Measurements from ENCODE around the genes PRDM8 and CFAP299.

GRCh38 chr4:78552787-78553374 lies 1.3 kb downstream of the ANXA3 start:
- RAMPAGE, long total RNA, result no peak
- RRBS, result no CpG with 5 or more reads among the region's 7 CpGs
PRO-cap:
- standard, result no peak
- CoPRO, capped RNA only, 2 experiments, result no peak in any of the 2 experiments
- CoPRO, capped and uncapped RNA, 2 experiments, result no peak in any of the 2 experiments
- CoPRO, uncapped RNA only, 2 experiments, result no peak in any of the 2 experiments
CAGE:
- cytosol, long polyA plus RNA, result no peak
- long polyA plus RNA, result no peak
- nucleolus, long total RNA, result no peak
- nucleus, long polyA plus RNA, result no peak

DNA sequence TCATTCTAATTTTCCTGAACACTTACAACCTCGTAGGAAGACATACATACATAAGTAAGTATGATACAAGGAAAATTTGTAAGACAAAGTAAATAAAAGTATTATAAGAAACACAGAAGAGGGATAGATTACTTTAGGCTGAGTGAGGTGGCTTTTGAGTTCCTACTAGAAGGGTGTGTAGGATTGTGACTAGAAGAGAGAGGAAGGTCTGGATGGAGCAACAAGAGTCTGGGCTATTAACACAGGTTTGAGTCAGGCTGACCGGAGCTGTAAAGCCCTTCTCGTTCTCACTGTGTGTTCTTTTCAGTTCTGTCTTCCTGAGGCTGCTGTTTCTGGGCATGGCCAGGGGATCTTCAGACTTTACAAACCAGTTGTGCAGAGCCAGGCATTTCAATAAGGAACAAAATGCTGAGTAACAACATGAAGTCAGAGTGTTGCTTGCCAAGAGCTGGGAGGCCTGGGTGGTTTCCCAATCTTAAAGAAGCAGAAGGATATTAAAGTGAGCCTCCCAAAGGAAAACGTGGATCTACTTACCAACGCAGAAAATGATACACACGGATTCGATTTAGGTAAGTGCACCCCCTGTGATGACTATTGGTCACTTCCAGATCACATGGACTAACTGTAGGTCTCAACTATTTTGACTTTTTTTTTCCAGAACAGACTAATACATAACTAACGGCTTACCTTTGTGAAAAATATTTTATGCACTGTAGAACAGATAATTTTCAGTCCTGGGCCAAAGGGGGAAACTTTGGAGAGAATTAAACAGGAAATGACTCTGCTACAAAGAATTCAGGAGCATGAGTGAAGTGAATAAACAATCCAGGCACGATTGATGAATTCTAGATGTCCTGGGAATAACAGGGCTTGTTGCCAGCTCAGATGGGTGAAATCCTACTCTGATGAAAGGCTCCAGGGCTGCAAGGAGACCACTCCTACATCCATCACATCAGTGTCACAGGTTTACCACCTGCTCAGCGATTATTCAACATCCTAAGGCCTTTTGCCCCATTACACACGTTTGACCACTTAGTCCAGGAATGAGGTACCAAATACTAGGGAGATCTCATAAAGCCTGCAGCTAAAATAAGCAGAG lies 94.5 kb downstream of the ANXA3 start:
- RAMPAGE, long total RNA, result no peak
- RRBS, result no CpG with 5 or more reads among the region's 11 CpGs
PRO-cap:
- standard, result unidirectional peak, plus-strand start at position 192 of the sequence; unidirectional peak, plus-strand start at position 239 of the sequence; bidirectional peak, plus-strand start at position 429 of the sequence, minus-strand start at position 395 of the sequence; unidirectional peak, minus-strand start at position 546 of the sequence
- CoPRO, capped RNA only, 2 experiments, result peak in 2 of 2 experiments; most common plus-strand start position 300 of the sequence (in 1); most common minus-strand start position 191 of the sequence (in 1)
- CoPRO, capped and uncapped RNA, 2 experiments, result peak in 1 of 2 experiments; most common minus-strand start position 550 of the sequence (in 1)
- CoPRO, uncapped RNA only, 2 experiments, result no peak in any of the 2 experiments
CAGE:
- cytosol, long polyA plus RNA, result start-site peak on the plus strand centred at position 190 of the sequence, 67 bp wide, 16 and 33 reads in 2 replicates
- long polyA plus RNA, result start-site peak on the plus strand centred at position 193 of the sequence, 18 bp wide, 13 and 15 reads in 2 replicates
- nucleolus, long total RNA, result no peak
- nucleus, long polyA plus RNA, result no peak

GRCh38 chr4:78657844-78658438 lies 106.4 kb downstream of the ANXA3 start:
- RAMPAGE, long total RNA, result no peak
- RRBS, result no CpG with 5 or more reads among the region's 4 CpGs
PRO-cap:
- standard, result unidirectional peak, minus-strand start at chr4:78658148; bidirectional peak, plus-strand start at chr4:78658234, minus-strand start at chr4:78658148
- CoPRO, capped RNA only, 2 experiments, result peak in 1 of 2 experiments; most common plus-strand start chr4:78658234 (in 1); most common minus-strand start chr4:78658148 (in 1)
- CoPRO, capped and uncapped RNA, 2 experiments, result no peak in any of the 2 experiments
- CoPRO, uncapped RNA only, 2 experiments, result no peak in any of the 2 experiments
CAGE:
- cytosol, long polyA plus RNA, result no peak
- long polyA plus RNA, result no peak
- nucleolus, long total RNA, result no peak
- nucleus, long polyA plus RNA, result no peak

DNA sequence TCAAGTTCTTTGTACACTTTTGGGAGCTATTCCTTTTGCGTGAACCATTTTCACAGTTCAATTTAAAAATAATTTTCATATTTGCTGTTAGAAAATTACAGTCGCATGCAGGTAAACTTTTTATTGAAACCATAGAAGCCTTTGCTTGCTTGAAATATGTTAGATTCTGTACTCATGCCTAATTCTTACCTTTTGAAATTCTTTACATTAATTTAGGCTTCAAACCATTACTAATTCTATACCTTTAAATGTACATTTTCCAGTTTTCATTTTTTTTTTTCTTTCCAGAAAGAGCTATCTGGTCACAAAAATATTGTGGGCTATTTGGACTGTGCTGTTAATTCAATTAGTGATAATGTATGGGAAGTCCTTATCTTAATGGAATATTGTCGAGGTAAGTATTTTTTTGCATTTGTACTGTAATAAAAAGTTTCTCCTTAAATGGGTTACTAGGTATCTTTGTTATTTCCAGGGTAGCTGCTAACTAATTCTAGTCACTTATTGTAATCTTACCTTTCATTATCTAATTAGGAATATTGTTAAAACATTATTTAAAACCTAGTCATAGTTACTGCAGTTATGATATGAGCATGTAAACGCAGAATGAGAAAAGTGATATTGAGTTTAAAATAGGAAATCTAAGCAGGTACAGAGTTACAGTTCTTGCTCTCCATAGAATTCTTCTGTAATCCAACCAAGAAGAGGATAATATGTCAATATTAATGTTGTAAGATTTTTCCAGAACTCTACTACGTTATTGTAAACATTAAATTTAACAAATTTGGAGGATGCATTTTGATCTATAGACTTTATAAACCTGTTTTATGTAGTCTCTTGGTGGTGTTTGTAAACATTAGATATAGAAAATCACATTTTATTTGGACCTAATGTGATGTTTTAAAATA lies 57.4 kb downstream of the BMP2K start:
- RAMPAGE, long total RNA, result no peak
- RRBS, result no CpG with 5 or more reads among the region's 5 CpGs
PRO-cap:
- standard, result no peak
- CoPRO, capped RNA only, 2 experiments, result no peak in any of the 2 experiments
- CoPRO, capped and uncapped RNA, 2 experiments, result no peak in any of the 2 experiments
- CoPRO, uncapped RNA only, 2 experiments, result peak in 2 of 2 experiments; most common plus-strand start position 313 of the sequence (in 1)
CAGE:
- cytosol, long polyA plus RNA, result no peak
- long polyA plus RNA, result no peak
- nucleolus, long total RNA, result no peak
- nucleus, long polyA plus RNA, result no peak

DNA sequence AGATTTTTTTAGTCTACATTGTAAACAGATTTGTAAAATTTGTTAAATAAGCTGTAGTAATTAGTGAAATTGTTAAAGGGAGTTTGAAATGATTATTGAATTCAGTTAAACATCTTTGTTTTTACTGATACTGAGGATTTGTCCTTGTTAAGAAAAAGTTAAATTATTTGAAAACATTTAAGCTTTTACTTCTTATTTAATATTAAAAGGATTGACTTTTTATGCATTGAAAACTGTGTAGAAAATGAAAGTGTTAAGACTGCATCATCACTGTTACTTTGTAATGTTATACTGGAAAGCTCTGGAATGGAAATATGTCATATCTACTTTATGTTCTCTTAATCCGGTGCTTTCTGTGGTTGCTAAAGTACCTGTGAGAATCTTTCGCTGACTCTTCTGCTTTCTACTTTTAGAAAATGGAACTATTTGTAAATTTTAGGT lies 69.1 kb downstream of the BMP2K start:
- RAMPAGE, long total RNA, result no peak
- RRBS, result no CpG with 5 or more reads among the region's 2 CpGs
PRO-cap:
- standard, result no peak
- CoPRO, capped RNA only, 2 experiments, result no peak in any of the 2 experiments
- CoPRO, capped and uncapped RNA, 2 experiments, result peak in 1 of 2 experiments; most common plus-strand start position 329 of the sequence (in 1)
- CoPRO, uncapped RNA only, 2 experiments, result peak in 1 of 2 experiments; most common plus-strand start position 63 of the sequence (in 1)
CAGE:
- cytosol, long polyA plus RNA, result no peak
- long polyA plus RNA, result no peak
- nucleolus, long total RNA, result no peak
- nucleus, long polyA plus RNA, result no peak

DNA sequence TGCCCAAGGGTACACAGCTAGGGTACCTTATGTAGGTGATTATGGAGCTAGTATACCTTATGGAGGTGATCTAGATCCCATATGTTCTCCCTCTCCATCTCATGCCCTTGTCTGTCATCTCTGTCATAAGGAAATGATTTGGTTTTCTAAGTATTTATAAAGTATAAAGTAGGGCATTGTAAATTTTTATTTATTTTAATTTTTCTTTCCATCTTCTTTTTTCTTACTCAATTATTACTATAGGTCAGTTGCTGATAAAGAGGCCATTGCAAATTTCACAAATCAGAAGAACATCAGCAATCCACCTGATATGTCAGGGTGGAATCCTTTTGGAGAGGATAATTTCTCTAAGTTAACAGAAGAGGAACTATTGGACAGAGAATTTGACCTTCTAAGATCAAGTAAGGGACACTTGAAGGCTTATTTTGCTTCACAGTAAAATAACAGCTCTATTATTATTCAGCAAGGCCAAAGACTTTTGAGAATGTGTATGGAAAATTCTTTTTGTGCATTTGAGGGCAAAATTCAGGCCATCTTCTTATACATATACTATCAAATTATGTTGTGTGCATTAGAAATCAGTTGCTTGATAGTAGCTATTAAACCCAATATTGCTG lies 60.6 kb downstream of the PAQR3 start:
- RAMPAGE, long total RNA, result no peak
PRO-cap:
- standard, result no peak
- CoPRO, capped RNA only, 2 experiments, result no peak in any of the 2 experiments
- CoPRO, capped and uncapped RNA, 2 experiments, result no peak in any of the 2 experiments
- CoPRO, uncapped RNA only, 2 experiments, result peak in 2 of 2 experiments; most common plus-strand start position 82 of the sequence (in 1)
CAGE:
- cytosol, long polyA plus RNA, result no peak
- long polyA plus RNA, result no peak
- nucleolus, long total RNA, result no peak
- nucleus, long polyA plus RNA, result no peak

DNA sequence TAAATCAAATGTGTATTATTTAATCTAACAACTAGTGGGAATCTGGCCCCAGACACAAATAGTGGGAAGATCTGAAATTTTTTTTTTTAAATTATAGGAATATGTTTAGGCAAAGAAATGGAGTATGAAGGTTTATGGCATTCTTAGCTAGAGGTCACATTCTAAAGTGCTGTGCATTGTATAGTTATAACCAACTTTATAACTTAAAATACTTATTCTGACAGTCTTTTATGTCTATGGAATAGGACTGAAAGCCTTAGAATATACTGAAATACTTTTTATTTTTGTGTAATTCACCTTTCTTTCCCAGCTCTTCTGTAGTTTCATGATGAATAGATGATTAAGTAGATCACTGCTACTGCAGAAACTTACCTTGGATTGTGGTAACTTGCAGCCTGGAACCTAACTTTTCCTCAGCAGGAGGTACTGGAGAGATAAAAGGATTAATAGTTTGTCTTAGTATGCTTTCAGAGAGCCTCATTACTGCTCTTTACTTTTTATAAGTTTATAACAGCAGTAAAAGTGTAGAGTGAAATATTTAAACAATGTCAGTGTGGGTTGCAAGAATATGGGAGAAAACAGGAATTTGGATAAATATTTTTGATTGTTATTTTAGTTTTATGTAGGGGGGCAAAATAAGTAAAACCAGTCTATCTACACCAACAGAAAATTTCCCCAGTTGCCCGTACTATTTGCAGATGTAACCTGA lies 33.3 kb downstream of the PAQR3 start:
- RAMPAGE, long total RNA, result no peak
- RRBS, result no CpG with 5 or more reads among the region's 1 CpG
PRO-cap:
- standard, result no peak
- CoPRO, capped RNA only, 2 experiments, result no peak in any of the 2 experiments
- CoPRO, capped and uncapped RNA, 2 experiments, result peak in 1 of 2 experiments; most common plus-strand start position 446 of the sequence (in 1)
- CoPRO, uncapped RNA only, 2 experiments, result peak in 2 of 2 experiments; most common plus-strand start position 89 of the sequence (in 1); most common minus-strand start position 126 of the sequence (in 1)
CAGE:
- cytosol, long polyA plus RNA, result no peak
- long polyA plus RNA, result no peak
- nucleolus, long total RNA, result no peak
- nucleus, long polyA plus RNA, result no peak

- RAMPAGE, long total RNA, result no peak
- RRBS, result no CpG with 5 or more reads among the region's 3 CpGs
PRO-cap:
- standard, result unidirectional peak, plus-strand start at chr4:78915762
- CoPRO, capped RNA only, 2 experiments, result peak in 2 of 2 experiments; most common plus-strand start chr4:78915507 (in 1); most common minus-strand start chr4:78915218 (in 1)
- CoPRO, capped and uncapped RNA, 2 experiments, result no peak in any of the 2 experiments
- CoPRO, uncapped RNA only, 2 experiments, result peak in 2 of 2 experiments; most common plus-strand start chr4:78915342 (in 1); most common minus-strand start chr4:78915567 (in 2)
CAGE:
- cytosol, long polyA plus RNA, result no peak
- long polyA plus RNA, result no peak
- nucleolus, long total RNA, result no peak
- nucleus, long polyA plus RNA, result start-site peak on the plus strand at chr4:78915409-78915607, 91 and 24 reads in 2 replicates; start-site peak on the plus strand at chr4:78915780-78915845, 100 and 86 reads in 2 replicates
These were observed 23.9 kb downstream of the PAQR3 start for GRCh38 chr4:78915170-78915971.

- RAMPAGE, long total RNA, result no peak
- RRBS, result no CpG with 5 or more reads among the region's 3 CpGs
PRO-cap:
- standard, result no peak
- CoPRO, capped RNA only, 2 experiments, result peak in 1 of 2 experiments; most common plus-strand start chr4:78916561 (in 1); most common minus-strand start chr4:78916424 (in 1)
- CoPRO, capped and uncapped RNA, 2 experiments, result peak in 2 of 2 experiments; most common plus-strand start chr4:78916521 (in 2); most common minus-strand start chr4:78916921 (in 1)
- CoPRO, uncapped RNA only, 2 experiments, result peak in 2 of 2 experiments; most common plus-strand start chr4:78916399 (in 1); most common minus-strand start chr4:78916424 (in 1)
CAGE:
- cytosol, long polyA plus RNA, result no peak
- long polyA plus RNA, result no peak
- nucleolus, long total RNA, result no peak
- nucleus, long polyA plus RNA, result no peak
These were observed 22.7 kb downstream of the PAQR3 start for GRCh38 chr4:78916308-78917240.

DNA sequence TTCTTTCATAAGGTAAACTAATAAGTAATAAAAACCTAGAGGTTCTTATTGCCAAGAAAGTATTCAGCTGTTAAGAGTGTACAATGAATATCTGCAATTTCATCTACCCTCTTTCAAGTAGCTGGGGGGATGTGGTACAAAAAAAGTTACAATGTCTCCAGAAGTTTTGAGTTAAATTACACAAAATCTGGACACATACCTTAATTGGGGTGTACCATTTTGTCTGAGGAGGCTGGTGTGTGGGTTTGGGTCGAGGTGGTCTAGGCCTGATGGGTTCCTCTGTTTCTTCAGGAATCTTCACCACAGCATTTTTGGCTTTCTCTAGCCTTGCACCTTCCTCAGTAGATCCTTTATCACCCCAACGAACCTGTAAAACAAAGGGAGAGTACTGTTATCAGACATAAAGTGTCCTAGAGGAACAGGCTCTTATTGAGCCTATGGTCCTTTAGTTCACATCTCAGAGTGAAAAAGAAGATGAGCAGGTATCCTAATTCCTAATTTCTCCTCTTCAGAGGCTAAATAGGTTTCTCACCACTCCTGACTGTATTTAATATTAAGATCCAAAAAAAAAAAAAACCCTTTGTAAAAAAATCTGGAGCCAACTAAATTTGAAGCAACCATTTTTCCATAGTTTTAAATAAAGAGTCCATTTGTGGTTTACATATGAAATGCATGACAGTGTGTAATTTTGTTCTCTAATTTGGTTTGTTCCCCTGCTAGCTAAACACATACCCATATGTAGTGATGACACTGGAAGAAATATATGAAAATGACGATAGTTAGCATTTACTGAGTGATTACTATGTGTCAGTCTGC lies 95.0 kb downstream of the ANTXR2 start:
- RAMPAGE, long total RNA, result no peak
- RRBS, result no CpG with 5 or more reads among the region's 3 CpGs
PRO-cap:
- standard, result no peak
- CoPRO, capped RNA only, 2 experiments, result no peak in any of the 2 experiments
- CoPRO, capped and uncapped RNA, 2 experiments, result no peak in any of the 2 experiments
- CoPRO, uncapped RNA only, 2 experiments, result peak in 2 of 2 experiments; most common minus-strand start position 402 of the sequence (in 1)
CAGE:
- cytosol, long polyA plus RNA, result no peak
- long polyA plus RNA, result no peak
- nucleolus, long total RNA, result no peak
- nucleus, long polyA plus RNA, result no peak

- RAMPAGE, long total RNA, result no peak
- RRBS, result 96% methylated on average over 6 of the region's 46 CpGs
PRO-cap:
- standard, result no peak
- CoPRO, capped RNA only, 2 experiments, result no peak in any of the 2 experiments
- CoPRO, capped and uncapped RNA, 2 experiments, result no peak in any of the 2 experiments
- CoPRO, uncapped RNA only, 2 experiments, result no peak in any of the 2 experiments
CAGE:
- cytosol, long polyA plus RNA, result no peak
- long polyA plus RNA, result no peak
- nucleolus, long total RNA, result no peak
- nucleus, long polyA plus RNA, result no peak
These were observed at the start of gene PRDM8 for GRCh38 chr4:80196869-80197718. TSS of gene PRDM8 (plus strand) at chr4:80197503.

DNA sequence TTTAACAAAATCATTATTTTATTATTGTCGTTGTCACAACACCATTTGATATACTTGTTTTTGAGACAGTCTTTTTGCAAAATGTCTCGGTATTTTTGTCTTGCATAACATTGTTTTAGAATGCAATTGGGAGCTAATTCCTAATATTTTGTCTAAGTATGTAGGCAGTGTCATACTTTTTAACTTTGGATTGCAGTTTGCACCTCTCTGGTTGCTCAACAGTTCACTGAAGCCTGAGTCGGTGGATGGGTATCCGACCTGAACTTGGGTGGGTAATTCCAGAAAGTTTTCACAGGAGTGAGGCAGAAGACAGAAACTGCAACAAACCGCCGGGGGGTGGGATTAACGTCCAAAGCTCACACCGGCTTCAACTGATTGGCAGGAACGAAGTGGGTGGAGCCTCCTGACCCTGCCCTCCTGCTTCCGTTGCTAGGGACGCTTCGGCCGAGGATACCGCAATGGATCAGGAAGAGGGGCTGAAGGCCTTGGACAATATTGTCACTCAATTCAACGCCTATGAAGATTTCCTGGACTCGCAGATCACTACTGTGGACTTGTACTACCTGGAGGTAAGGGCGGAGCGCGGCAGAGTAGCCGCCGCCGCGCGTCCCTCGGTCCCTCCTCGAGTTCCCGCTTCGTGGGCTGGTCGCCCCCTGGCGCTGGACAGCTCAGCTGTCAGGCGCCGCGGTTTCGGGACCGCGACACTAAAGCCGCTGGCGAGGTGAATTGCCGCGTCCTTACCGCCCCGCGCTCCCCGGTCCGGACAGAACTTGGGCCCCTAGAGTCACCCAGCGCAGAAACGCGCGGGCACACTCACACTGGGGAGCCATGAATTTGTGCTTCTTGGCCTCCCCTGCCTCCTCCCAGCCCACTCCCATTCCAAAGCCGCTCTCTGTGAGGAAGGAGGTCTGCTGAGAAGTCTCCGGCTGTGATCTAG lies at the start of gene CFAP299:
Gene CFAP299 (plus strand): TSS at position 420 of the 937 bp plus-strand sequence.
- RAMPAGE, long total RNA, result no peak
- RRBS, result no CpG with 5 or more reads among the region's 51 CpGs
PRO-cap:
- standard, result bidirectional peak, plus-strand start at position 420 of the sequence, minus-strand start at position 291 of the sequence; bidirectional peak, plus-strand start at position 794 of the sequence, minus-strand start at position 629 of the sequence
- CoPRO, capped RNA only, 2 experiments, result no peak in any of the 2 experiments
- CoPRO, capped and uncapped RNA, 2 experiments, result no peak in any of the 2 experiments
- CoPRO, uncapped RNA only, 2 experiments, result no peak in any of the 2 experiments
CAGE:
- cytosol, long polyA plus RNA, result no peak
- long polyA plus RNA, result no peak
- nucleolus, long total RNA, result no peak
- nucleus, long polyA plus RNA, result no peak

GRCh38 chr4:80492762-80493294 lies 157.3 kb downstream of the CFAP299 start:
- RAMPAGE, long total RNA, result no peak
- RRBS, result no CpG with 5 or more reads among the region's 2 CpGs
PRO-cap:
- standard, result no peak
- CoPRO, capped RNA only, 2 experiments, result no peak in any of the 2 experiments
- CoPRO, capped and uncapped RNA, 2 experiments, result no peak in any of the 2 experiments
- CoPRO, uncapped RNA only, 2 experiments, result no peak in any of the 2 experiments
CAGE:
- cytosol, long polyA plus RNA, result no peak
- long polyA plus RNA, result no peak
- nucleolus, long total RNA, result no peak
- nucleus, long polyA plus RNA, result no peak

DNA sequence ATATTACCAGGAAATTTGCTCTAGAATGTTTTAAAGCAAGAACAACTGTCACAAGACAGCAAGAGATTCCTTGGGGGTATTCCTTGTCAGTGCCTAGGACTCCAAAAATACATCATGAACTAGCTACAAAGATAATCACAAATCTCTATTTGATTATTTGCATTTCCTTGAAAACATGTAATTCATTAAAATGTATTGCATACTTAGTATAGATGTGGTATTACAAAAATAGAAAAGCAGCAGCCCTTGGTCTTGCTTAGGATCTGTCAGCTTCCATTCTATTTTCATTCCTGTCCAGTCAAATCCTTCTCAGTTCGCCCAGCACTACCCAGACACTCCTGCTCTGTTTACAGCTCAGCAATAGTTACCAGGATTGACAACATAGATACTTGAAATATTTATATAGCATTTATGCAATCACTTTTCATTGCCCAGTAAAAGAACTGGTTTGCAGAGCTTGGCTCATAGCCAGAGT lies 9.2 kb upstream of the BMP3 start:
- RAMPAGE, long total RNA, result no peak
- RRBS, result no CpG with 5 or more reads among the region's 1 CpG
PRO-cap:
- standard, result no peak
- CoPRO, capped RNA only, 2 experiments, result no peak in any of the 2 experiments
- CoPRO, capped and uncapped RNA, 2 experiments, result no peak in any of the 2 experiments
- CoPRO, uncapped RNA only, 2 experiments, result no peak in any of the 2 experiments
CAGE:
- cytosol, long polyA plus RNA, result no peak
- long polyA plus RNA, result no peak
- nucleolus, long total RNA, result no peak
- nucleus, long polyA plus RNA, result no peak

GRCh38 chr4:81472755-81473587 lies 1.3 kb upstream of the RASGEF1B start:
- RAMPAGE, long total RNA, result no peak
- RRBS, result no CpG with 5 or more reads among the region's 10 CpGs
PRO-cap:
- standard, result no peak
- CoPRO, capped RNA only, 2 experiments, result no peak in any of the 2 experiments
- CoPRO, capped and uncapped RNA, 2 experiments, result no peak in any of the 2 experiments
- CoPRO, uncapped RNA only, 2 experiments, result no peak in any of the 2 experiments
CAGE:
- cytosol, long polyA plus RNA, result no peak
- long polyA plus RNA, result no peak
- nucleolus, long total RNA, result no peak
- nucleus, long polyA plus RNA, result no peak

DNA sequence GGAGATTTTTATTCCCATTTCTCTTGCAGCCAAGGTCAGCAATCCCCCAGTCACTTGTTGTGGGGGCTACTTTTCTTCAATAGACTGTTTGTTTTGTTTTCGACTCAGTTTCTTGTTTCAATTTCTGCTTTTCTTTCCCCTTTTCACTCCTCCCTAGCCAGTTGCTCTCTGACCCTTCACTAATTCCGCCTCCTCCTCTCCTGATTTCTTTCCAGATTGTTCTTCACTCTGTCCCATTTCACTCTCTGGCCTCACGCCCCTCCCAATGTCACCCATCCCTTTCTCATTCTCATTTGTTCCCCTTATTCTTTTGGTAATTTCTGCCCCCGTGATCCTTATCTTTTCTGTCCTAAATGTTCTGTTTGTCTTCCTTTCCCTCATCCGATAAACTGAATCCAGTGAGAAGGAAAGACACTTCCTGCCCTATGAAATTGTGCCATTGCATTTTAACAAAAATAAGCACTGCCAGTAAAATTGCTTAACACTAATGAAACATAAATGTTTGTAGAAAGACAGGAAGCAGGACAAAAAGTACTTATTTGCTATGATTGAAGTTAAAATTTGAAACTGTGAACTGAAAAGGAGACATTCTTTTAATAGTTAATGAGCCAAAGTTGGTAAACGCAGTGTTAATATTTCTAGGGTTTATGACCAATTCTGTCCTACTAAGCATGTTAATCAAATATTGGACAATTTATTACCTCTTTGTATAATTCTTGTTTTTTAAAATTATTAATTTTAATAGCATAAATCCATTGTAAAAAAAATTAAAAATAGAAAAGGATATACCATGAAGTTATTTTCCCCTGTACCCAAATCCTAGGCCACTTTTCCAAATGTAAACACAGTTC lies 94.6 kb upstream of the RASGEF1B start:
- RAMPAGE, long total RNA, result no peak
- RRBS, result no CpG with 5 or more reads among the region's 6 CpGs
PRO-cap:
- standard, result no peak
- CoPRO, capped RNA only, 2 experiments, result no peak in any of the 2 experiments
- CoPRO, capped and uncapped RNA, 2 experiments, result no peak in any of the 2 experiments
- CoPRO, uncapped RNA only, 2 experiments, result no peak in any of the 2 experiments
CAGE:
- cytosol, long polyA plus RNA, result no peak
- long polyA plus RNA, result no peak
- nucleolus, long total RNA, result no peak
- nucleus, long polyA plus RNA, result no peak

- RAMPAGE, long total RNA, result no peak
- RRBS, result no CpG with 5 or more reads among the region's 2 CpGs
PRO-cap:
- standard, result no peak
- CoPRO, capped RNA only, 2 experiments, result no peak in any of the 2 experiments
- CoPRO, capped and uncapped RNA, 2 experiments, result no peak in any of the 2 experiments
- CoPRO, uncapped RNA only, 2 experiments, result no peak in any of the 2 experiments
CAGE:
- cytosol, long polyA plus RNA, result no peak
- long polyA plus RNA, result no peak
- nucleolus, long total RNA, result no peak
- nucleus, long polyA plus RNA, result no peak
These were observed 154.3 kb upstream of the RASGEF1B start for GRCh38 chr4:81625966-81626523.

All from K562 (cell line).